Cardiac ventricle fibroblast (primary cell): ENCODE measurements around the genes GMDS and WRNIP1.

DNA sequence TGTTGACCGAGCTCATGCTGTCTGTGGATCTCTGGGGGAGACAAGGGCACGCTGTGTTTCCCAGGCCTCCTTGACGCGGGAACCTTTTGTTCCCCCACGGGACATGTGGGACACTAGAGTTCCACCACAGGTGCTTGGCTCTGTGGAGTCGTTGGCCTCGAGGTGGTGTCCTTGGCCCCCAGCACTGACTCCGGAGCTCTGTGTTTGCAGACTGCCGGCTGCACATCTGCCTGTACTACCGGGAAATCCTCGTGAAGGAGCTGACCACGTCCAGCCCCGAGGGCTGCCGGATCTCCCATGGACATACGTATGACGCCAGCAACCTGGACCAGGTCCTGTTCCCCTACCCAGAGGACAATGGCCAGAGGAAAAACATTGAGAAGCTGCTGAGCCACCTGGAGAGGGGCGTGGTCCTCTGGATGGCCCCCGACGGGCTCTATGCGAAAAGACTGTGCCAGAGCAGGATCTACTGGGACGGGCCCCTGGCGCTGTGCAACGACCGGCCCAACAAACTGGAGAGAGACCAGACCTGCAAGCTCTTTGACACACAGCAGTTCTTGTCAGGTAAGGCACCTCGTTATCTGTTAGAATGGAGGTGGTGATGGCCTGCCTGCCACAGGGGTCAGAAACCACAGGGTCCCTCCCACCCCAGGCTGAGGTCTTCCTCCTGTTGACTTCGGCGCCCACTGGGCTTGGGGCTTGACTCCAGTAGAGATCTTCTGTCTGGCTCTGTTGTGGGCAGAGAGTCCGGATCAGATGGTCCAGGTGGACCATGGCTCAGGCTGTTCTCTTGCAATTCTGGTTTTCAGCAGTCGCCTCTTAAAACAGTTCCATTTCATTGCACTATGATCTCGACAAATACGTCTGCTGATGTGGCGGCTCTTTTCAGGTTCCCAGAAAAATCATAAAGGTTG is 9.9 kb downstream of the IRF4 start:
- RAMPAGE, long total RNA = no peak

GRCh38 chr6:408533-408969 is 17.0 kb downstream of the IRF4 start:
- RAMPAGE, long total RNA = no peak

- RAMPAGE, long total RNA = no peak
These were observed 112.4 kb downstream of the IRF4 start for GRCh38 chr6:503720-504606.

DNA sequence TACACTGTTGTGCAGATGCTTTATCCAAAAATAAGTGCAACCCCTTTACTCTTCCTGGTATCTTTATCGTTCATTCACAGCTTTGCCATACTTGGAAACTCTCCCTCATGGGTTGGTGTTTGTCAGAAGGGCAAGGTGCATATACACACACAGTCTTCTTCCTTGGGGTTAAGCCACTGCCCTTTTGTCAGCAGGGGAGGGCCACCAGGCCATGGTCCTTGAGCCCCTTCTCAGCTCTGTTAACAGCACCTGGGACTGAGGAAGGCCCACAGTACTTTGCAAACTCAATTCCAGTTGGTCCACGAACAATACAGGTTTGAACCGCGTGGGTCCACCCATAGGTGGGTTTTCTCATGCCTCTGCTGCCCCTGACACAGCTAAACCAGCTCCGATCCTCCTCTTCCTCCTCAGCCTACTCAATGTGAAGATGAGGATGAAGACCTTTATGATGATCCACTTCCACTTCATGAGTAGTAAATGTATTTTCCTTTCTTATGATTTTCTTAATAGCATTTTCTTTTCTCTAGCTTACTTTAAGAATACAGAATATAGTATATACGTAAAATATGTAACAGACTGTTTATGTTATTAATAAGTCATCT is 120.5 kb downstream of the IRF4 start:
- RAMPAGE, long total RNA = no peak

- RAMPAGE, long total RNA = no peak
These were observed 9.2 kb downstream of the EXOC2 start for GRCh38 chr6:683405-684397.

GRCh38 chr6:719368-719850 is 26.5 kb upstream of the EXOC2 start:
- RAMPAGE, long total RNA = no peak

GRCh38 chr6:836113-836693 is 143.3 kb upstream of the EXOC2 start:
- RAMPAGE, long total RNA = no peak

- RAMPAGE, long total RNA = no peak
These were observed 144.5 kb upstream of the EXOC2 start for GRCh38 chr6:837246-837937.

GRCh38 chr6:1070085-1070554 is 241.8 kb upstream of the FOXQ1 start:
- RAMPAGE, long total RNA = no peak

DNA sequence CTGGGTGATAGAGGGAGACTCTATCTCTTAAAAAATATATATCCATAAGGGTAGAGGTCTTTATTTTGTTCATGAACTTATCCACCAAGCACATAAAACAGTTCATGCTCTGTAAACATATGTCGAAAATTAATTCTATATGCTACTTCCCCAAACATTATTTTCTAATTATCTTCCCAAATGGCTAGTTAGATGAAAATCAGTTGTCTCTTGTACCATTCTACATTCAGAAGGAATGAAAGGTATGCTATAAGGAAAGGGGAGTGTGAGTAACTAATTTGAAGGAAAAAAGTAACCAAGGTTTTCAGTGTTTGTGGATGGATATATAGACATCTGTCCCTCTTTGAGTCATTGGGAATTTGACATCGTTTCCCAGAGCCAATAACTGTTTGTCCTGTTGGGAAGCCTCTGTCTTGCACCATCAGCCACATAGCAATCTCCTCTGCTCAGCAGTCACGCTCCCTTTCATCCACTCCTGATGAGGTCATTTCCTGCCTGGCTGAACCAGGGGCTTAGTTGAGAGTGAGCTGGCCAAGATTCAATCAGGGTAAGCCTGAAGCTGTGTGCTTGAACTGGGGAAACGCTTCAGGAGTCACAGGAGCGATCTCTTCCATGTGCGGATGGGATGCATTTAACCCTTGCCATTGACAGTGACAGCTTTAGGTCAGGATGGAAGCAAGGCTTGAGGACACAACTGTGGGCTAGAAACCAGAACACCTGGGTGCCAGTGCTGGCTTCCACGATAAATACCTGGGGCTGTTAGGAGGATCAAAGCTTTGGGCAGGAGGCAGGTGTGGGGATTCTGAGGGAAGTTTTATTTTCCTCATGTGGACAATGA is 121.6 kb upstream of the FOXQ1 start:
- RAMPAGE, long total RNA = no peak

DNA sequence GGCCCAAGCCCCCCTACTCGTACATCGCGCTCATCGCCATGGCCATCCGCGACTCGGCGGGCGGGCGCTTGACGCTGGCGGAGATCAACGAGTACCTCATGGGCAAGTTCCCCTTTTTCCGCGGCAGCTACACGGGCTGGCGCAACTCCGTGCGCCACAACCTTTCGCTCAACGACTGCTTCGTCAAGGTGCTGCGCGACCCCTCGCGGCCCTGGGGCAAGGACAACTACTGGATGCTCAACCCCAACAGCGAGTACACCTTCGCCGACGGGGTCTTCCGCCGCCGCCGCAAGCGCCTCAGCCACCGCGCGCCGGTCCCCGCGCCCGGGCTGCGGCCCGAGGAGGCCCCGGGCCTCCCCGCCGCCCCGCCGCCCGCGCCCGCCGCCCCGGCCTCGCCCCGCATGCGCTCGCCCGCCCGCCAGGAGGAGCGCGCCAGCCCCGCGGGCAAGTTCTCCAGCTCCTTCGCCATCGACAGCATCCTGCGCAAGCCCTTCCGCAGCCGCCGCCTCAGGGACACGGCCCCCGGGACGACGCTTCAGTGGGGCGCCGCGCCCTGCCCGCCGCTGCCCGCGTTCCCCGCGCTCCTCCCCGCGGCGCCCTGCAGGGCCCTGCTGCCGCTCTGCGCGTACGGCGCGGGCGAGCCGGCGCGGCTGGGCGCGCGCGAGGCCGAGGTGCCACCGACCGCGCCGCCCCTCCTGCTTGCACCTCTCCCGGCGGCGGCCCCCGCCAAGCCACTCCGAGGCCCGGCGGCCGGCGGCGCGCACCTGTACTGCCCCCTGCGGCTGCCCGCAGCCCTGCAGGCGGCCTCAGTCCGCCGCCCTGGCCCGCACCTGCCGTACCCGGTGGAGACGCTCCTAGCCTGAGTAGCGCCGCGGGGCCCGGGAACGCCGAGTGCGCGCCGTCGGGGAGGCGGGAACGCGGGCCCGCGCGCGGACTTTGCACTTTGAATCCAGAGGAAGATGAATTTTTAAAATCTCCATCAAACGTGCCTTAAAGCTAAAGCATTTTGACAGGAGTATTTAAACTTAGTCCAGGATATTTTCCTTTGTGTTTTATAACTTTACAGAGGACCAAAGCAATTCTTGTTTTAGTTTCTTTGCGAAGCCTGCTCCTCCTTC is 1.5 kb downstream of the FOXQ1 start:
- RAMPAGE, long total RNA = no peak

DNA sequence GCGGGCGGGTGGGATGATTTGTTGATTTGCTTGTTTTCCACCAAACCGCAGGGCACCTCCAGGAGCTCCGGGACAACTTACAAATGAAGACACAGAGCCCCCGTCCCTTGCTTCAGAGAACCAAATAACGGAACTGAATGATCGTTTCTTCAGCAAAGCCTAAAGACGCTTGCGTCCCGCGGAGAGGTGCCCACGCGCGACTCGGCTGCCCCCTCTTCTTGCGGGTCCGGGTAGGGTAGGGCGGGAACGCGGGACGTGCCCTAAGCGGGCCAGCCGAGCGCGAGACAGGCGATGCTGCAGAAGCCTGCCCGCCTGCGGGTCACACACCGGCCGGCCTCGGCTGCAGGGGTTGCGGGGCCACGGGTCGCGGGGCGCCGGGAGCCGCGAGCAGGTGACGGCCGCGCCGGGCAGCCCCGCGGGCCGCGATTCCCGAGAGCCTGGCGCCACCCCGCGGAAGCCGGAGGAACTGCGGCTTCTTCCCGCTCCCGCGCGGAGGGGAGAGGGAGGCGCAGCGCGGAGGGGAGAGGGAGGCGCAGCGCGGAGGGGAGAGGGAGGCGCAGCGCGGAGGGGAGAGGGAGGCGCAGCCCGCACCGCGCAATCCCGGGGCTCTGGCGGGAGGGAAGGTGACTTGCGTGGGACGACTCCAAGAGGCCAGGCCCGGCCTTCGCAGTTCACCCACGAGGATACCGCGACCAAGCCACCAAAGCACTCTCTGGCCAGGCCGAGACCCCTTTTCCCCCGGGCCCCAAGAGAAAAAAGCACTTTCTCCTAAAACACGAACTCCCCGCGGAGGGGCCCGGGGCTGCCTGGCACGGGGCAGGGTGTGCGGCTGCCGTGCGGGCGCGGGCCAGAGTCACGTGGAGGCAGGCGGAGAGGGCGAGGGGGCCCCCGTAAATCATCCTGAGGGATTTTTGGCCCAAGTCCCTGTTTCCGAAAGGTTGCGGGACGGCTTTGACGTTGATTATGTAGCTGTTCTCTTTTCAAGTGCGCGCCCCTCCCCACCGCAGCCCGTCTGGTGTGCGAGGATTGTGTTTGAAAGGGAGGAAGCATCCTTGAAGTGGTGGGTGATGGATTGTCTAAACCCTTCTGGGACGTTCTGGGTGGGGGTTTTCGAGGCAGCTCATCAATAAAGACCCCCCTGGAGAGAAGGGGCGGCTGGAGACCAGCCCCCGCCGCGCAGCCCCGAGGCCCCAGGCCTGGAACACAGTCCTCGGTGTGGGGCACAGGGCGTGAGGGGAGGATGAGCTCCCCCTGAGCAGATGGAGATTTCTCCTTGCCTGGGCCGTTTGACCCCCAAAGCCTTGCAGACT is 7.4 kb upstream of the FOXF2 start:
- RAMPAGE, long total RNA = no peak

DNA sequence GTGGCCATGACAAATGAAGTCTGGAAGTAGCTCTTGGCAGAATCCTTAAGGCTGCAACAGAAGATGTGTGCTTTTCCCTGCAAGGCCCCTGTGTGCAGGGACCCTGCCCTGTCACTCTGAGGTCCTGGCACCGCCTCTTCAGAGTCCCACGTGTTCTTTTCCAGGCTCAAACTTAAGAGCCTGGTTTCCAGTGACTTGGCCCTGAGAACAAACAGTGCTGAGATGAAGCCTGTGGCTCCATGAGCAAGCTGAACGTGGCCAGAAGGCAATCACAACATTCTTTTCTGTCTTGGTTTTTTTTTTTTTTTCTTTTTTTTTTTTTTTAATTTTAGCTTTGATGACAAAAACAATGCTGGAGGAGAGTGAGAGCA is 85.9 kb downstream of the FOXC1 start:
- RAMPAGE, long total RNA = no peak

DNA sequence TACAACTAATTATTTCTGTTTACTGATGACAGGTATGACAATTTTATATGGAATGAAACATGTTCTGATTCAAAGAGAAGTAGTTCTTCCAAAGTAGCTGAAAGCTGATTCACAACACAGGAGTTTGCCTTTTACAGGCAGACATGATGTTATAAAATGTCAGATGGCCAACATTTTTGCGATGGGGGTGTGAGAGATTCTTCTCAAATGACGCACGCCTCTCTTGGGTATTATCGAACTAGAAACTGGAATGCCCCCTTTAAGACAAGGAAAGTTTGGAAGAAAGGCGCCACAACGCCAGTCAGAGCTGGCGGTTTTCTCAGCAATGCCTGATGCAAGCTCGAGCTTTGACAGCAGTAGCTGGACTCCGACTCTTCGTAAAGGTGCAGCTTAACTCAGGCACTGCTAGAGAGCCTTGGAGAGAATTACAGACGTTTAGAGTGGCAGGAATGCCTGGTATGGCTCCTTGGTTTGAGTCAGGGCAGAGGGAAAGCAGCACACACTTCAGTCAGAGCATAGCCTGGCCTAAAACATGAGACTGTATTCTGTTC is 92.2 kb downstream of the FOXC1 start:
- RAMPAGE, long total RNA = no peak

GRCh38 chr6:1869003-1869348 is 259.3 kb downstream of the FOXC1 start:
- RAMPAGE, long total RNA = no peak

GRCh38 chr6:2124269-2124740 is 121.1 kb downstream of the GMDS start:
- RAMPAGE, long total RNA = no peak

DNA sequence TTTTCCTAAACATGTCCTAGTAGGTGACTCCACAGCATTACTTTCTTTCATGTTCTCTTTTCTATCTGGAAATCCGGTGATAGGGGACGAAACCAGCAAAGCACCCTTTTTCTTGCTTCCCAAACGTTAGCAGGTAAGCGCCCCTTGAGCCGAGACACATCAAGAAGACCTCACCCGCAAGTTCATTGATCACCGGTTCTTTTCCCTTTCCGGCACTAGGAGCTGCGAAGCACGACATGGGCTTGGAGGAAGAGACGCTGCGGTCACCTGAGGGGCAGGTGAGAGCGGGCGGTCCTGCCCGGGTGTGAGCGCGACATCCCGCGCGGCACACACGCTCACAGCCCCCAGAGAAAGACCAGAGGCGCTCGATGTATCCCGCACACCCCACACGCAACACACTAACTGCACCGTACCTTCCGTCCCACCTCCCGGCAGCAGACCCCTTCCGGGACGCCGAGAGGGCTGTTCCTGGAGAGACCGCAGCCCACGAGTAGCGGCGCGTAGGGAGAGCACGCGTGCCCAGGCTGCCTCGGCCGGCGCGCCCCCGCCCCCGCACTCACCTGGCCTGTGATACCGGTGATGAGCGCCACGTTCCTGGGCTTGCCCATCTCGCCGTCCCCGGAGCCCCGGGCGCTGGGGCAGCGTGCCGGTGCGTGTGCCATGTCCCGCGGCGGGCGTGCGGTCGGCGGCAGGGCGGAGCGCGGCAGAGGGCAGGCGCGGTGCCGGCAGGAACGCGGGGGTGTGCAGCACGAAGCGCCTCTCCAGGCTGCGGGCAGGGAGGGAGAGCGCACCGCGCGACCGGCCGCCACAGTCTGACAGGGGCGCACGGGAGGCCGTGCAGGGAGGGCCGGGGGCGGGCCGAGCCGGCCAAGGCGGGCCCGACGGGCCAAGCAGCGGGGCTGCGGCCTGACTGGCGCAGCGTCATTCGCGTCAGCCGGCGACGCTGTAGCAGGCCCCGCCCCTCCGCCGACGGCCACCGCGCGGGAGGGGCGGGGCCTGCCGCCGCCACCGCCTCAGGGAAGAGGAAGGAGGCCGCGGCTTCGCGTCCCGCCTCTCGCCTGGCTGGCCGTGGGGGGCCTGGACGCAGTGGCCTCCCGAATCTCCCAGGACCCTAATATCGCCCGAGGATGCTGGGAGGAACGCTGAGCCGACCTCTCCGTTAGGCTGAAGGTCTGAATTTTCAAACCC is at the start of gene GMDS:
GMDS (minus strand) TSS at position 845 of the 1,188 bp plus-strand sequence.
- RAMPAGE, long total RNA = no peak

DNA sequence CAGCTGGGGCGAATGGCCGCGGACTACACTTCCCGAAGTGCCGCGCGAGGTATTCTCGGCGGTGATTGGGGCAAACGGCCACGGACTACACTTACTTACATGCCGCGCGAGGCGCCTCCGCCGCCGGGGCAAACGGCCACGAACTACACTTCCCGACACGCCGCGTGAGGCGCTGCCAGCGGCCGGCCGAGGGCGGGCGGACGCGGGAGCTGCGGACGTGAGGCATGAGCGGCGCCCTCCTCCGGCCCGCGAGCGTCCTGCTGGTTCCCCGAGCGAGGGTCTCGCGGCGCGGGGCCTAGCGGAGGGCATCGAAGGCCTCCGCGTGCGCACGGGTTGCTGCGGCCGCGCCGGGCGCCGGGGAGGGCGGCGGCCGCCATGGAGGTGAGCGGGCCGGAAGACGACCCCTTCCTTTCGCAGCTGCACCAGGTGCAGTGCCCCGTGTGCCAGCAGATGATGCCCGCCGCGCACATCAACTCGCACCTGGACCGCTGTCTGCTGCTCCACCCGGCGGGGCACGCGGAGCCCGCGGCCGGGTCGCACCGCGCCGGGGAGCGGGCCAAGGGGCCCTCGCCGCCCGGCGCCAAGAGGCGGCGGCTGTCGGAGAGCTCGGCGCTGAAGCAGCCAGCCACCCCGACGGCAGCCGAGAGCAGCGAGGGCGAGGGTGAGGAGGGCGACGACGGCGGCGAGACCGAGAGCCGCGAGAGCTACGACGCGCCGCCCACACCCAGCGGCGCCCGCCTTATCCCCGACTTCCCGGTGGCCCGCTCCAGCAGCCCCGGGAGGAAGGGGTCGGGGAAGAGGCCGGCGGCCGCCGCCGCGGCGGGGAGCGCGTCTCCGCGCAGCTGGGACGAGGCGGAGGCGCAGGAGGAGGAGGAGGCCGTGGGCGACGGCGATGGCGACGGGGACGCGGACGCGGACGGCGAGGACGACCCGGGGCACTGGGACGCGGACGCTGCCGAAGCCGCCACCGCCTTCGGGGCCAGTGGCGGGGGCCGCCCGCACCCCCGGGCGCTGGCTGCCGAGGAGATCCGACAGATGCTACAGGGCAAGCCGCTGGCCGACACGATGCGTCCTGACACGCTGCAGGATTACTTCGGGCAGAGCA is at the start of gene WRNIP1:
WRNIP1 (plus strand) TSS at position 146 of the 1,105 bp plus-strand sequence.
- RAMPAGE, long total RNA = no peak

GRCh38 chr6:2766887-2767507 is 1.8 kb downstream of the WRNIP1 start:
- RAMPAGE, long total RNA = no peak

GRCh38 chr6:2783077-2783849 is 18.1 kb downstream of the WRNIP1 start:
- RAMPAGE, long total RNA = no peak